ENCODE results near the gene USP2.

DNA sequence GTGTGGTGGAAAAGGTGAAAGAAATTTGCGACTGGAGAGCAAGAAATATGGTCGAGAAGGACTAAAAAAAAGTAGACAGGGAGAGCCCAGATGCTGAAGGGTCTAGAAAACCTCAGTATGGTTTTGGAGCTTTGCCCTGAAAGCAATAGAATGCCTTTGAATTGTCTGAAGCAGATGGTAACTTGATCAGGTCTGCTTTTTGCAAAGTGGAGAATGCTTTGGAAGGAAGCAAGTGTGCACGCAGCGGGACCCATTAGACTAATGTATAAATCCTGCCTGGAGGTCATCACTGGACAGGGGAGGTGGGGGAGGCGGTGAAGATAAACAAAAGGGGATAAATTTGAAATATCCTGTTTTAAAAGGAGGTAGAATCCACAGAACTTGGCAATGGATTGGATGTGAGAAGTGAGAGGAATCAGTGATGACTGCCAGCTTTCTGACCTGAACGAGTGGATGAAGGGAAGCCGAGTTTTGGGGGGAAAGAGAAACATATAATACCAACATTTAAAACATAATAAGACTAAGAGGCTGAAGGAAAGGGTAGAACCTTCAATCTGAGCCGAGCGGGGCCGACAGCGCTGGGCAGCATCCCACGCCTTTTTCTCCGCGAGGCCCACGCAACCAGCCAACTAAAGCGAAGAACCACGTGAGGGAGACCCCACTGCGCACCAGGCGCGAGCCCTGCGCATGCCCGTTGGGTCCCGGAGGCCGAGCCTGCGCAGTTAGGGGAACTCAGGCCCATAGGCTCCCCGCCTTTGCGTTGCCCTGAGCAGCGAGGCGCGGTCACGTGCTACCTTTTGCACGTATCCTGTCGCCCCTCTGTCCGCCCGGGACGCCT, 544 bp upstream of the HINFP start:
- PRO-cap = bidirectional peak, plus-strand start outside the sequence, minus-strand start at position 631 of the sequence
- RAMPAGE, long total RNA = no peak

GRCh38 chr11:119241622-119242181, 35.6 kb downstream of the CBL start:
- PRO-cap = no peak
- RAMPAGE, long total RNA = no peak

- PRO-cap = no peak
- RAMPAGE, long total RNA = no peak
These were observed 11.0 kb downstream of the MCAM start for GRCh38 chr11:119305614-119306565.

GRCh38 chr11:119310626-119311690, 6.0 kb downstream of the MCAM start:
- PRO-cap = no peak
- RAMPAGE, long total RNA = no peak

DNA sequence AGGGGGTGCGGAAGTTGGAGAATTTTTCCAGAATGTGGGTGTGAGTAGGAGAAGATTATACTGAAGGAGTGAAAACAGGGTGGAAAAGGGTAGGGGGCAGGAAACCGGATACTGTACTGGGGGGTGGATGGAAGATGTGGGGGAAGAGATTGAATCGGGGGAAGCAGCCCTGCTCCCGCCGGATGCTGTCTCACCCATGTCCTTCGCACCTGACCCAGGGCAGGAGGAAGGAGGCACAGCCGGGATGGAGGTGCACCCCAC, 3.0 kb upstream of the MCAM start:
- PRO-cap = no peak
- RAMPAGE, long total RNA = no peak

- PRO-cap = no peak
- RAMPAGE, long total RNA = no peak
These were observed 9.9 kb upstream of the MFRP start for GRCh38 chr11:119356075-119357159.

- PRO-cap = no peak
- RAMPAGE, long total RNA = no peak
These were observed 9.7 kb downstream of the USP2 start for GRCh38 chr11:119371721-119372355.

DNA sequence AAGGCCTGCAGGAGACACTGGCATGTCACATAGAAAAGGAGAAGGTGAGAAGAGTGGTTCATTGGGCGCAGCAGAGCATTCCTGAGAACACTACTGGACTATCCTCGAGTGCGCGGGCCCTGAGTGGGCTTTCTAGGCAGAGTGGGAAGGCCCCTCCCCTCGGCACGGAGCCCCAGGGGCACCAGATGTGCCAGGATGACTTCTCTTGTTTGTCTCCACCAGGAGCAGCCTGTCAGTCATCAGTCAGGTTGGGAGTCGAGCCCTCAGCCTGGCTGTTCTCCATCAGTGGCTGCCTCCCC, 9.2 kb downstream of the USP2 start:
- PRO-cap = no peak
- RAMPAGE, long total RNA = no peak

DNA sequence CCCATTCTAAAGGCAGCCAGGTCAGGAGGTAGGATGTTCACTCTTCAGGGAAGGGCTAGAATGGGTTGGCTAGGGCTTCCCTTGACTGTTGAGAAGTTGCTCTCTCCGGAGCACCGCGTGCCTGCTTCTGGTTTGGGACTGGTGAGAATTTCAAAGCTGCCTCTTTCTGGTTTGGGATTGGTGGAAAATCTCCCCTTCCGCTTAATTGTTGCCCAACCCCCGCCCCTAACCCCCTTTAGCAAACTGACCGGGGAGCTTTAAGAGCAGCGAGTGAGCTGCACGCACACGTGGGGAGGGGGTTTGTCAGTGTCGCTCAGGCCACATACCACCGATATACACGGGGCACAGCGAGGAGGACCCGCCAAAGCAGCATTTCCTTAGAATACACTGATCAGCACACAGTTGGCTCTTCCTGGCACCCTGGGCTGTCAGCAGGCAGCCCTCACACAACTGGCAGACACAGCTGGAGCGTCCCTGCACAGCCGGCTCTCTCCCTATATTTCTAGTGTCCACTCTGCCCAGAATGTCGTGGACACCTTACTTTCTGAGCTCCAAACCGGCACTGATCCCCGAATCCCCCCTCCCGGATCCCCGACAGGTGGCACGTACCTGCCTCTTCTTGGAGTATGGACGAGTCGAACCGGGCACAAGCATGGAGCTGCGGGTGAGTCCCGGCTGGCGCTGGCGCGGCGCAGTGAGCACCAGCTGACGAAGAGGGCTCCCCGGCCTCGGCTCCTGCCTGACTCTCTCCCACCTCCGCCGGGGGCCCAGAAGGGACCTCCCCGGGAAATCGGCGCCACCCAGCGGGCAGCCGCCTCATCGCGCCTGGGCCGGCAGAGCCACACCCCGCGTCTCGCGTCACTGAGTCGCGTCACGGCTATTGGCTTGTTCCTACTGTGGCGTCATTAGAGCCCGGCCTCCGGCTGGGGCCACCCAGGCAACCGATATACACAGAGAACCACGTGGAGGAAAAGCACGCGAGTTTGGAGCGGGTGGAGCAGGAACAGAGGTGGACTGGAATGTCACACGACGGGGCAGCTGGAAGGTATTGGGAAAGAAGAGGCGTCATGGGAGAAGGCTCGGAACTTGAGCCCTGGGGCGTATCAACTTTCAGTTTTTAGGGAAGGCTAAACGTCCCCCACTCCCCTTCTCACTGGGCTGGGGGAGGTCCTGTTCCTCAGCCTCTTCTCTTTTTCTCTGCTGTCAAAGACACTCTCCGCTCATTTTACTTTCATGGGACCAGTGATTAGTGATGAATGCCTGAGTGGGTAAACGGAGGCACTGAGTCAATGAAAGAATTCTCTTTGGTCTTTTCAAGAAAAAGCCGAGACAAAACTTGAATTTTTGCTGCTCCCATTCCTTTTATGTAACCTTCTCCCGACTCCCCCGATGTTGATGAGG, at the start of gene USP2:
Gene USP2, minus strand, starts transcription at position 827 of the 1,401 bp plus-strand sequence.
- PRO-cap = bidirectional peak, plus-strand start at position 241 of the sequence, minus-strand start at position 129 of the sequence; bidirectional peak, plus-strand start at position 947 of the sequence, minus-strand start at position 747 of the sequence
- RAMPAGE, long total RNA = no peak

GRCh38 chr11:119447357-119448016, 24.5 kb upstream of the THY1 start:
- PRO-cap = no peak
- RAMPAGE, long total RNA = no peak

GRCh38 chr11:119683700-119684115, 45.3 kb downstream of the NECTIN1 start:
- PRO-cap = no peak
- RAMPAGE, long total RNA = no peak

DNA sequence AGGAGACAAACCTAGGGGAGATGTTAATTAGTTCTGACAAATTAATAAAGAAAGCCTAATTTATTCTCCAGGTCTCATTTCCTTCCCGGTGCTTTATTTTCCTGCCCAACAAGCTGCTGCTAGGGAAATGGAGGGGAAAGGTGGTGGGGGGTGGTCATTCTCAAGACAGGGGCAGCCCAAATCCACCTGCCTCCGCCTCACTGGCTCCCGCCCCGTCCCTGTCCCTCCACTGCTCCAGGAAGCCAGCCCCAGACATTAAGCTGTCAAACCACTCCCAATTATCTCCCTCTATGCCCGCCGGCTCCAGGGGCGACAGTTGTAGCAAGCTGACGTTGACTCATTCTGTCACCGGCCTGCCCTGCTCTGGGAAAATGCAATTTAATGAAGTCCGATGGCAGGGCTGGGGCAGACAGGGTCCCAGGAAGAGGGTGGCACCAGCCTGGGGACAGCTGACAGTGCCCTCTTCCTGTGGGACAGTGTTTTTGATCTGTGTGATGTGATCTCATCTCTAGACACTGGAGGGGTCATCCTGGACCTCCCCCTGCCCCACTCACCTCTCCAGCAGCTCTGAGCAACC, 27.3 kb downstream of the NECTIN1 start:
- PRO-cap = no peak
- RAMPAGE, long total RNA = no peak

- PRO-cap = no peak
- RAMPAGE, long total RNA = no peak
These were observed 159.2 kb upstream of the NECTIN1 start for GRCh38 chr11:119888323-119888522.

GRCh38 chr11:119975558-119975947, 162.4 kb downstream of the TRIM29 start:
- PRO-cap = unidirectional peak, plus-strand start at chr11:119975745
- RAMPAGE, long total RNA = no peak

DNA sequence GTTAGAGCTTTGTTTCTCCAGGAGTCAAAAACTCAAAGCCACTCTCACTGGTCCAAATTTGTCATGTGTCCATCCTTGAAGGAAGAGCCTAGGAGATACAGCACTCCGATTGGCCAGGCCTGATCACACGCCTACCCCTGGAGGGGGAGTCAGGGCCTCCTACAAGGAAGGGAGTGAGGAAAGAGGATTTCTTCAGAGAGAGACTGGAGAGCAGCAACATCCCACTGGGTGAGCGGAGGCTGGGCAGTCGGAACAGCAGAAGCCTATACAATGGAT, 113.9 kb downstream of the TRIM29 start:
- PRO-cap = unidirectional peak, plus-strand start at position 195 of the sequence
- RAMPAGE, long total RNA = no peak

DNA sequence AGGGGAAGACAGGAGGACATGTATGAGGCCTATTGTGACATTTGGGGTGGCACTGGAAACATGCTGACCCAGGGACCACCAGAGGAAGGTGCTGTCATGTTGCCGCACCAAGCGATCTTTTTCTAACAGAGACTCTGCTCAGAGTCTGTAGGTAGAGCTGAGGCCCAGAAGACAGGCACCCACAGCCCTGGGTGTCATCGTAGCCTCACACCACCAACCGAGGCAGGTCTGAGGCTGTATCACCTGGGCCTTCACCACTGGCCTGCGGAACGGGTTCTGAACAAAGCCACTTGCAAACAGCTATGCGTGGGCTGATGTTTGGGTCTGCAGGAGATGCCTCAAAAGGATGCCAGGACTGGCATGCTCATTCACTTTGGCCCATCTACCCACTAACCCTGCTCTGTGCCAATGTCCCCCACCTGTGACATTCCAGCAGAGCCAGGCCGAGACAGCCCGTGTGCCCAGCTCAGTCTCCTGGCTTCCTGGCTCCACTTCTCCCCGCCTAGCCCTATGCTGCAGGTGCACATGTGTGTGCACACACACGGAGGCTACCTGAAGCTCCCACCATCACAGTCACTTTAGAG, 3.7 kb downstream of the TRIM29 start:
- PRO-cap = no peak
- RAMPAGE, long total RNA = no peak

DNA sequence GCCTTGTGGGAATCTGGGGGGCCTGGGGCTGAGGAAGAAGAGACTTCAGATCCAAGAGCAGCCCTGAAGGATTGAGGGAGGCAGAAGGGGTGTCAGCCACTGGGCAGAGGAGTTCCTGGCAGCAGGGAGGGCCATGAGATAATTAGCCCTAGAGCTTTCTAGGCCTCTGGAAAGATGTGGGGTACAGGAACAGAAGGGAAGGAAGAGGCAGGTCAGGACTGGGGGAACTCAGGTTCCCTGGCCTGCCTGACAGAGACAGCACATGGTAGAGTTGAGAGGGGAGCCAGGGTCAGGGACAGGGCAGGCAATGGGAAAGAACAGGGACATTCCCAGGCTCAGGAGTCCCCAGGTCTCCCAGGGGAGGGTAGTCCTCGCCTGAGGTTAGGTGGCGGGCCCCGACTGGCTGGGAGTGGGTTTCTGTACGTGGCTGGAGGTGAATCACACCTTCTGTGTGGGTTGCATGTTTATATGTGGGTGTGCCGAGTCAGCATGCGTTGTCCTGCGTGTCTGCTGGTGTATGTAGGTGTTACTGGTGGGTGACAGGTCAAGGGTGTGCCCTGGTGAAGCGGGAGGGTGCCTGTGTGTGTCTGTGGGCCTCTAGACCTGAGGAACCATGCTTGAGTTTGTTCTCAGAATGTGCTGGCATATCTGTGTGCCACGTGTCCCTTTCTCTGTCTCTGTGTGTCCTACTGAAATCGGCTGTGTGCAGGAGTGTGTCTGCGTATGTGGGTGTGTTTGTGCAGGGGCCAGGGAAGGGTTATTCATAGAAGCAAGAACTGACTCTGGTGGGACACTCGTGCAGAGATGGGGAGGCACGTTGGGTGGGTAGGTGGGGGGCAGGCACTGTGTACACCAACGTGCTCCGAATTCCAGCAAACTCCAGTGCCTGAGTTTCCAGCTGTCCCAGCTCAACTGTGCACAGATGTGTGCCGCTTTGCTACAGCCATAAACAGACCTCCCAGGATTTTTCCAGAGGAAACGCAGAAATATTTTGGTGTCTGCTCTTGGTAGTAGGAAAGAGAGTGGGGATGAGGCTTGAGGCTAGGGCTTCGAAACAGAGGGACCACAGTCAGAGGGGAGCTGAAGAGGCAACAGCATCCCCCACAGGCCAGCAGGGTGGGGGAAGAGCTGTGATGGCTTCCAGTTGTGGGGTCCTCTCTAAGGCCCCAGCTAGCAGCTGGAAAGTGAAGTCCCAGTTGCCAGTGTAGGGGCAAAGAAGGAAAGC, 23.9 kb upstream of the OAF start:
- PRO-cap = no peak
- RAMPAGE, long total RNA = no peak

- PRO-cap = no peak
- RAMPAGE, long total RNA = no peak
These were observed 8.8 kb downstream of the OAF start for GRCh38 chr11:120219327-120220371.

DNA sequence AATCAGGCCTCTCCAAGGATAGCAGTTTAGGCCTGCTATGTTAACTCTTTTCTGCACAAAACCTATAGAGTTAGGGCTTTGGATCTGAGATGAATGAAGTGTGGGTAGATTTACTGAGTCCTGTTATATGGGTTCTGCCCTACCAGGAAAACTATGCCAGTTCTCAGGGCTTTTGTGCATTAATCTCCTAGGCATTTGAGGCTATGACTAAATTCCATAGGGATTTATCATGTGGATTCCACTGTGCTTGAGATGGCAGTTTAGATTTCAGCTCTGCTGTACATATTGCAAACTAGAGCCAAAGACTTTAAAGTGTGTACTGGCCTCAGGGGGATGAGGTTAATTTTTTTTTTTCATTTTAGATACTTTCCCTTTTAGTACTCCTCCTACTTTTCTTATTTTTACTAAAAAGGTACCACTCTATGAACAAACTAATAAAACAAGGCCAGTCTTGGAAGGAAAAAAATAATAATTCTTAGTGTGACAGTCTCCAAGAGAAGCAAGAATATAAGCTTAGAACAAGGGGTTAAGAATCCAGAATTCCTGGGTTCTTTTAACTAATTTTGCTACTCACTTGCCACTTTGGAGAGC, 4.5 kb upstream of the ARHGEF12 start:
- PRO-cap = no peak
- RAMPAGE, long total RNA = no peak

DNA sequence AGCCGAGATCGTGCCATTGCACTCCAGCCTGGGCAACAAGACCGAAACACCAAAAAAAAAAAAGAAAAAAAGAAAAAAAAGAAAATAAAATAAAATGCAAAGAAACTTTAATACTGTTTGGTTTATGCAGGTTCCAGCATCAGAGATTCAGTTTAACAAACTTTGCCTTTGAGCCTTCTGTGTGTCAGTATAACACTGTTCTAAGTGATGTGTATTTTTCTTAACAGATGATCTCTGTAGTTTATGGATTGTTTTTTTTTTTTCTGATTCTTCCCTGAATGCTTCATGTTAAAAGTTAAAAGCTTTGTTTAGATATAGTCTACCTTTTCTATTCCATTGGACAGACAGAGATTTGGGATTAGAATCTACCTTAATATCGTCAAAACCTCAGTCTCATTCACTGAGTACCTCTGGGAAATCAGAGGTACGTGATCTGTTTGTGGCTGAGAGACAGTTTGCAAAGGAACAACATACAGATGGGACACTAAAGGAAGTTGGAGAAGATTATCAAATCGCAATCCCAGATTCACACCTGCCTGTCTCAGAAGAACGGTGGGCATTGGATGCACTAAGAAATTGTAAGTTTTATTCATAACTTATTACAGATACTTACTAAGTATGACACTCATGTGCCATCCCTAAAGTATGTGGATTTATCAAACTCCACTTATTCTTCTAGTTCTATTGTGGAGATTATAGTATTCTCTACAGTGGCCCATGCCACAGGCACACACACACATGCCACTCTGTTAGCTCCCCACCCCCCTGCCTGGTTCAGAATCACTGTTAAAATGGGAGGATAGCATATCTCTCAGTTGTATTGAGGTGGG, 33.5 kb upstream of the GRIK4 start:
- PRO-cap = no peak
- RAMPAGE, long total RNA = no peak